ENCODE measurements around a stretch of chr2.

- RRBS: no CpG with 5 or more reads among the region's 8 CpGs
Measured at GRCh38 chr2:233979690-233980391, 62.7 kb downstream of the TRPM8 start.

DNA sequence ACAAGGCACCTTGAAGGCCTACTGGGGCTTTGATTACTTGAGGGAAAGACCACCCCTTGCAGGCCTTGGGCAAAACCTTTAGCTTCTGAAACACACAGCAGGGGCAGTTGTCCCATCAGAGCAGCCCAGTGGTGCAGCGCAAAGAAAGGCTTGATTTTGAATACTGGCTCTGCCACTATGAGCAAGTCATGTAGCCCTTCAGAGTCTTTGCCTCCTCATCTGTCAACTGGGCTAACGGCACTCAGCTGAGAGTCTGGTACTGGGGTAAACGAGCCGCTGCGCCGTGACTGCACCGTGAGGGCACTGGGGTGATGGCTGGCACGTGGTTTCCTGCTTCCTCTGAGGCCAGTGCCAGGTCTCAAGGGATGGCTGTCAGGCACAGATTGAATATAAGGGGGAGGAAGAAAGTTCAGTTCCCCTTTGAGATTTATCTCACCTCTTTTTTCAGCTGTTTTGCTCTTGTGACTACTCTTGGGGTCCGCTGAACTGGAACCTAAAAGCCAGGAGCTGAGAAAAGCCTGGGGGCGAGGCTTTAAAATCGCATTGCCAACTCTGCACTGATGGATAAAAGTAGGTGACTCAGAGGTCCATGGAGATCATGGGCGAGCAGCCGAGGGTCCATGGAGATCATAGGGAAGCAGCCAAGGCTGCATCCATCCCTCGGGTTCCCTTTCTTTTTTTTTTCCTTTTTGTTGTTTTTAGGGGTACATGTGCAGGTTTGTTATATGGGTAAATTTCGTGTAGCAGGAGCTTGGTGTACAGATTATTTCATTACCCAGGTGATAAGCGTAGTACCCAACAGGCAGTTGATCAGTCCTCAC lies 114.1 kb downstream of the SPP2 start:
- RRBS: no CpG with 5 or more reads among the region's 16 CpGs

GRCh38 chr2:234308499-234309280 lies 188.2 kb downstream of the ARL4C start:
- RRBS: no CpG with 5 or more reads among the region's 9 CpGs

DNA sequence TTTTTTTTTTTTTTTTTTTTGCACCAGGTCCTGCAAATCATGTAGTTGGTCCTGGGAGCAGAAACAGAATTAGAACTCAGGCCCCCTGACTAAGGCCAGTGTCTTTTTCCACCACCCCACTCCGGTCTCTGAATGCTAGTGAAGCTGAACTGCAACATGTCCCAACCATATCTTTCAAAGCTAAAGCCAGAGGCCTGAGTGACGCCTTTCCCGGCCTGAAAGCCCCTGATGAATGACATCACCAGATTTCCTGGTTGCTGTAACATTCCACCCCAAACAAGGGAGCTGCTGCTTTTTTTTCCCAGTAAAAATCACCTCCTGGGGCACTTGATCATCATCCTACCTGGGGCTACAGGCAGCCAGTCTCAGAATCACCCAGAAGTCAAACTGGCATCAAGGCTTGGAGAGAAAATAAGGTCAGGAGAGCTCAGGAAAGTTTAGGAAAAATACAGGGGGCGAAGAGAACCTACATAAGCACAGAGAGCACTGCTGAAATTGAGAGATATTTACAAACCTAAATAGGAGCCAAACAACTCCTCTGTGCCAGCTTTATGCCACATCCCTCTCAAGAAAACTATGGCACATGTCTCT lies 162.7 kb downstream of the ARL4C start:
- RRBS: 35% methylated on average over 3 of the region's 4 CpGs

GRCh38 chr2:234366846-234367464 lies 129.9 kb downstream of the ARL4C start:
- RRBS: no CpG with 5 or more reads among the region's 3 CpGs

DNA sequence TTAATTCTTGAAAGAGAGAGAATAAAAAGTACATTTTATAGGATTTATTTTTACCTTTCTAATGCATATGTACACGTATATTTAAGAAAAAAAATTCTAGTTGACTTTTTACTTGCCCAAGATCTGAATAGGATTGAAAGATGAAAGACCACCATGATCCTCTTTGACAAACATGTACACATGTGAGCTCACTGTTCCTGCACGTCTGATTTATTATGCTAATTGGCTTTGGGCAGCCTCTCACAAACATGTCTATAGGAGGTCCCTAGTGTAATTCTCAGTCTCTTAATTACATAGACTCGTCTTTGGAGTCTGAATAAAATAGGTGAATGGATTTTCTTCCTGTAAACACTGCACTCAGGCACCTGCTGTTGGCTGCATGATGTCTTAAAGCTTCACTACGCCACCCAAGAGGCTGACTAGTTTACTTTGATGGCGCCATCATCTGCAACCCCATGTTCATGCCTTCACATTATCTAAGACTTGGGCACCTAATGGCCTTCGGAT lies 46.1 kb downstream of the ARL4C start:
- RRBS: no CpG with 5 or more reads among the region's 6 CpGs

- RRBS: no CpG with 5 or more reads among the region's 6 CpGs
Measured at GRCh38 chr2:234492675-234493126, 4.2 kb downstream of the ARL4C start.

GRCh38 chr2:234494760-234495804 lies 1.8 kb downstream of the ARL4C start:
- RRBS: 3% methylated on average over 6 of the region's 25 CpGs

- RRBS: no CpG with 5 or more reads among the region's 12 CpGs
Measured at GRCh38 chr2:234999639-235000439, 48.0 kb downstream of the SH3BP4 start.

DNA sequence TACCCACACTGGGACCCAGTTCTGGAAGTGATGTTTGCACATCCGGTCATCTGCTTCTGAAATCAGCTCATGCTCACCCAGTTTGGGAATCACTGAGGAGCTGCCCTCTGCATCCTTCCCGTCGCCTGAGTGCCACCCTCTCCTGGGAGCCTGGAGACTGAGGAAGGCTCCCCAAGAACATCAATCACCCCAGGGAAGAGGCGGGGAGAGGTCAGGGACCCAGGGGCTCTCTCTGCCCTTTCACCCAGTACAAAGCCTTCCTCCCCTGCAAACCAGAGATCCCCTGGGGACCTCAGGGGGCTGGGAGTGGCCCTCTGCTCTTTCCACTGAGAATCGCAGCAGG lies 150.5 kb upstream of the AGAP1 start:
- RRBS: no CpG with 5 or more reads among the region's 5 CpGs

- RRBS: 93% methylated on average over 2 of the region's 31 CpGs
Measured at GRCh38 chr2:235576976-235578207, 83.5 kb downstream of the AGAP1 start.

GRCh38 chr2:235643708-235644512 lies 150.1 kb downstream of the AGAP1 start:
- RRBS: no CpG with 5 or more reads among the region's 15 CpGs

DNA sequence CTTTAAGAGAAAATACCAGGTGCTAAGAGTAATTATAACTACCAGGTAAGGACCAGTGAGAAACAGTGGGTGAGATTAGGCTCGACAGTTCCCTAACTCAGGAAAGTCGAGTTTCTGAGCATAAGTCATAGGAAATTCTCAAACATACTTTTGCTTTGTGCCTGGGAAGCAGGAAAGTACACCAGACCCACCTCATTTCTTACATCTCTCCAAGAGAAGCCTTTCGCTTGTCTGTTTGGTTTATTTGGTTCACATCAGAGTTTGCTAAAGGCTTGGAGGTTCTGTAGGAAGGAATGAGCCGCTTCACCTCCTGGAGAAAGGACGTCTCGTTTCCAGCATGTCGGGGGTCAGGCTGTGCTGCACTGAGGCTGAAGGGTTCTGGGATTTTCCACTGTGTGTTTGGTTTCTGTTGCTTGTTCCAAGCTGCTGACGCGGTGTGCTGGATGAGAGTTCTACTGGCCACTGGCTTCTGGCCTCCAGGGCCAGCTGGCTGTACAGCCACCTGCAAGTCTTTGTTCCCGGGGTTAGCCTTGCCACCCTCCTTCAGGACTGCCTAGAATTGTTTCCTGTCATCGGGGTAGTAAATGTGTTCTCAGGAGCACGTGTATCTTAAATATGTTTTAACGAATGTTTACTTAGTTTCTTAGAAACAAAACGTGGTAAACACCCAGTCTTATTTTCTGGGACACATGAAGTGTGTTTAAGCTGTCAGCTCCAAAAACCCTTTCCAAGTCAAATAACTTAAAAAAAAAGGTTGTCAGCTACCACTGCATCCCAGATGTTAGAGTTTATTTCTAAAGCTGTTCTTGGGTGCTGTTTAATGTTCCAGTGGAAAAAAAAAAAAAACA lies 231.1 kb downstream of the AGAP1 start:
- RRBS: no CpG with 5 or more reads among the region's 14 CpGs

DNA sequence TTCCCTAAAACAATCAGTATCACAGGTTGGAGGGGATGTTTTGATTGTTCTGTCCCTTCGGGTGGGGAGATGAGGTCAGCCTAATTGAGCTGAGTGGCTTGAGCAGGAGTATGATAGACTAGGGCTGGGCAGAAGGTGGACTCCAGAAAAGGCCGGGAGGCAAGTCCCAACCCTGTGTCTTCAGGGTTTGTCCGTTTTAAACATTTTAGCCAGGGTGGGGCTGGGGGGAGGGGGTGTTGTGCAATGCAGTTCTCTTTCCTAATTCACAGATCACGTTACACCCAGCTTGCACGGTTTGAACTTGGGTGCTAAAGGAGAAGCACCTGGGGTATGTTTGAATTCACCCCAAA lies 233.3 kb downstream of the AGAP1 start:
- RRBS: no CpG with 5 or more reads among the region's 5 CpGs

DNA sequence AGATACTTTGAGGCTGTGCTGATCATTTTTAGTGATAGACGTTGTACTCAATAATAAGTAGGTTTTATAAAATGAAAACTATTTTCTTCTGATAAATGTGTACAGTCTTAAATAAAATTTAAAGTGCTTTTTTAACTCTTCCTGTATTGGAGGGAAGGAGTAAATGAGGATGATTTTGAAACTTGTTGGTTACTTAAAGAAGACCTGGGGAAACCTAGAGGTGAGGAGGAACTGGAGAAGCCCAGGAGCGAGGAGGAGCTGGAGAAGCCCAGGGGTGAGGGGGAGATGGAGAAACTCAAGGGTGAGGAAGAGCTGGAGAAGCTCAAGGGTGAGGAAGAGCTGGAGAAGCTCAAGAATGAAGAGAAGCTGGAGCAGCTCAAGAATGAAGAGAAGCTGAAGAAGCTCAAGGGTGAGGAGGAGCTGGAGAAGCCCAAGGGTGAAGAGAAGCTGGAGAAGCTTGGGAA lies 328.3 kb downstream of the AGAP1 start:
- RRBS: no CpG with 5 or more reads among the region's 2 CpGs

DNA sequence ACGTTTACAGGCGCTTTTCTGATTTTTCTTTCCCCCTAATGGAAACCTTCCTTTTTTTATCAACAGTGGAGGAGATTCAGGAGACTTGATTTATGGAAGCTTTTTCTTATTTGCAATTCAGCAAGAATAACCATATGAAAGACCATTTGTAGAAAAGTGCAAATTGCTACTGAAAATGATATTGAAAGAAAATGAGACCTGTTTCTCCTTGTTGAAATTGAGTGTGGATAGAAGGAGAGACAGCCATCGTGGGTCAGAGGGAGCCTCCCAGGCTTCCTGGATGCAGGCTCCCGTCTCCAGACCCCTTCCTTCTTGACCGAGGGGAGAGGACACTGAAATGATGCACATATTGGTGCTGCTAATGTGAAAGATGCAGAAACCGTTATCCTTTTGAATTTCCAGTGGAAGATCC lies 331.1 kb downstream of the AGAP1 start:
- RRBS: no CpG with 5 or more reads among the region's 6 CpGs

DNA sequence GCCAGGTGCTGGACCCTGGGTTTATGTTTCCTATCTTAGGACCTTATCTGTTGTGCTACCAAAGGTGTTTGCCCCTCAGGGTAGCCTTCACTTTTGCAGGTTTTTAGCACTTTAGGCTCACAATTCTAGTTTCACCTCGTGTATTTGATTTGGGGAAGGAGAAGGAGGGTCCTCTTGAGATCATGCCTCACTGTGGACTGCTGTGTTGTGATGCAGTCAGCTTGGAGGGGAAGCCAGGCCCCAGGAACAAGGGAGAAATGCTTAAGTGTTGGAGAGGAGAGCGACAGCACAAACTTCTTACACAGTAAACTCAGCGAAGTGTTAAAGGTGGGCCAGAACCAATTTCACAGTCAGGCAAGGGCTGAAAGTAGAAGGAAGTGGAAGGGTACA lies 137.7 kb downstream of the GBX2 start:
- RRBS: no CpG with 5 or more reads among the region's 3 CpGs

- RRBS: no CpG with 5 or more reads among the region's 14 CpGs
Measured at GRCh38 chr2:236572243-236573045, 2.8 kb downstream of the ACKR3 start.

DNA sequence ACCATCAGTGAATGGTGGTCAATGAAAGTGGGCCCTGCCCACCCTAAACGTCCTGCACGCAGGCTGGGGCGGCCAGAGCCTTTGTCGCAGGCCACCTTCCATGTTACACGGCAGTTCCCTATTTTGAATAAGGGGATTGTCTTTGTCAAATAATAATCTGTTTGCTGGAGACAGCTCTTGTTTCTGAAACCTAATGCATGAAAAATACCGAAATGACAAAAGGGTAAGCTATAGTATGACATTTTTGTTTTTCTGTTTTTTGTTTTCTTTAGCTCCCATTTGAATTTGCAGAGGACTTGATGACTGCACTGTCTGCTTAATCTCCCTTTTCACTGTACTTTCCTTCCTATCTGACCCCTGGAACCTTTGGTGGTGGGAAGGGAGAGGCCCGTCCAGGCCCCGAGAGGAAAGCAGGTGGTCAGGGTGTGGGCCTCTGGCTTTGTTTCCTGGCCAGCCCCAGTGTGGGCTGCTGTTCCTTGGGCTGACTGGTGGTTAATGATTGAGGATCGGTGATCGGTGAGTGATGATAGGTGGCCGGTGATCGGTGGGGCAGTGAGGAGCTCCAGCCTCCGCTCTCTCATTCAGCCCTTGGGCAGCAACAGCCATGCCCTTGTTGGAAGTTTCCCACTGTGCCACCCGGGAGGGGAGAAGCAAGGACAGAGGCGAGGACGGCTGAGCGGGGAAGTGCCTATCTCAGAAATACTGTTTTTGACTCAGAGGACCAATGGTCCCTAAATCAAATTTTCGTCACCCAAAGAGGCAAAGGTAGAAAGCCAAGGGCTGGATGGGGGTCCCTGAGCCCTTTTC lies 7.2 kb downstream of the ACKR3 start:
- RRBS: 68% methylated on average over 3 of the region's 18 CpGs

DNA sequence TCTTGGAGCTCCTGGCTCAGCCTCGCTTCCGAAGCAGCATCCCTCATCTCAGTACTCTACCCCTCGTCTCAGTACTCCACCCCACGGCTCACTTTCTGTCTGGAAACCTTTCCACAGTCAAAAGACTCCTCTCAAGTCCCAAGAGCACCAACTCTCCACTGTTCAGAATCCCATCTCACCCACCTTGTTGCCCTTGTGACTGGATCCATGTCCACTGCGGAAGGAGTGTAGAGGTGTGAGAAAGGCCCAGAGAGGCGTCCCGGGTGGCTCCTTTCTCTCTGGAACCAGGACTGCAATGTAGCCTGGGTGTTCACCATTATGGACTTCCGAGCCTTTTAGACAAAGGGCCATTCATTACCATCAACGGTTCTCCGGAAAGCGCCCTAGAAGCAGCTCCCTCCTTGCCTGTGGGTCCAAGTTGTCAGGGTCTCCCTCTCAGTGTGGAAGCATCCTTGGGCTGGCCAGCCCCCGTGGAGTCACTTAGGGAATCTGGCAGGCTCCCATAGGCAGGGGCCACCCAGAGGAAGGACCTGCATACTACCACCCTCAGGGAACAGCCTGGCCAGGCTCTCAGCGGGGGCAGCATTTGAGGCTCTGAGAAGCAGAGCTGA lies 56.6 kb downstream of the ACKR3 start:
- RRBS: 71% methylated on average over 3 of the region's 13 CpGs

Measured in BE2C (cell line).